Sciatic nerve (tissue), 1 donor: ENCODE measurements around a stretch of chr2.

DNA sequence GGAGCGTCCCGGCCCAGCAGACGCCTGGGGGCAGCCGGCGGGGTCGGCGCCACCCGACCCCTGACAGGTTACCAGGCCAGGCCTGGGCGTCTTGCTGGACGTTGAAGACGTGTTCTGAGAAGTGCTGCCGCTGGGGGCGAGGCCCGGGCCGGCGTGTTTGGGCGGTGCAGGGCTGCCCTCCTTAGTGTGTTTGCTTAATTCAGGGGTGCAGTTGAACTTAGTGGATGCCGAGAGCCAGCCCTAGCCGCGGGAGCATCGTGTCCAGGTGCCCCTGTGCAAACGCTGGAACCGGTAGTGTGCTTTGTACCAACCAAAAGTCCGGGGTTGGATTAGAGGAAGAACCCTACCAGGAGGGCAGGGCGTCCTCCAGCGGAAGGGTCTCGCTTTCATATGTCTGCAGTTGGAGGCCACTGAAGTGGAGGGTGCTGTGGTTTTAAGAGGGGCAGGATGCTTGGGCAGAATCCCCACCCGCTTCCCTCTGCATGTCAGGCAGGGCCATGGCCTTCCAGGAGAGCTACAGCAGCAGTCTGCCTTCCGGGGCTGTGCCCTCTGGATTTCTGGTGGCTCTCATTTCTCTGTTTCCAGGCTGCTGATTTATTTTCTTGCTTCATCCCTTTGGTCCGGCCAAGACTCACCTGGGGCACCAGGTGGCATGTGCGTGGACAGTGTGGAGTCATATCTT is 1.4 kb downstream of the AGAP1 start:
- PRO-cap, result bidirectional peak, plus-strand start at position 184 of the sequence, minus-strand start outside the sequence

DNA sequence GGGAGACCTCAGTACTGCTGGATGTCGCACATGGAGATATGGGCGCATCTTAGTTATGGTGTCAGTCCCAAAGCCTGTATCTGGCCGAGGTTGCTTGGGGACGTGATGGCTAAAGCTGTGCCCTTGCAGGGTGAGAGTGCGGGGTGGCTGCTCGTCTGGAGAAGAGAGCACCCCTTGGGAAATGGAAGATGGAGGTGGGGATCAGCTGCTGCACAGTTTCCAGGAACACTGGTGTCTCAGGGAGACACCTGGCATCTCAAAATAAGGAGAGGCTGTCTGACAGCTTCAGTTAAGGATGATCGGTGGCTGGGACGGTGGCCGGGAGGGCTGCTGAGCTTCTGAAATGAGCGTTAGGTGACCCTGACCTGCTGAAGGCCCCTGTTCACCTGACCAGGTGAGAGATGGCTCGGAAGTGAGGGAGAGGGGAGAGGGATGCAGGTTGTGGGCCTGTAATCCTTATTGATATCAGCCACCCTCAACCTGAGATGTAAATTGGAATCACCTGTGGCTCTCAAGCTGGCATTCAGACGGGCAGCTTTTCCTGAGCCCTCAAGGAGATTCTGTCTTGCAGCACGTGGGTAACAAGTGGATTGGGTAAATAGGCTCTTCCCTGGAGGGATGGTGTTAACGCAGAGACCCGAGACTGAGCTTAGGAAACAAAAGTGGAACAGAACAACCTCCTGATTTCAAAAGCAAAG is 99.0 kb downstream of the AGAP1 start:
- PRO-cap, result no peak

DNA sequence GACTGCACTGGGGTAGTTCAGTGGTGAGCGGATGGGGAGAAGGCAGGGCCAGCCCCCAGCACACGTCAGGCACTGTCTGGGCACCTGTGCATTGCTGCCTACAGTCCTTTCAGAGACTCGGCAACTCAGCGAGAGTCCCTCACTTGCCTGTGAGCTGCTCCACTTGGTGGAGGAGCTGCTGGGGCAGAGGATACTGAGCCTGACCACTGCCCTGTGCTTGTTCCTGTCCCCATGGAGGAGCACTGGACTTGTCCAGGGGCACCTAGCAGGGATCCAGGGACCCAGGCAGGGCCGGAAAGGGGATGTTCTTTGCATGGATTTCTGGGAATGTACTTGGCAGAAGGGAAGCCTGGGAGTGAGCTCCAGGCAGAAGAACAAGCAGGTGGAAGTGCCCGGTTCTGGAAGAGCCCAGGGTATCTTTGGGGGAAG is 134.3 kb downstream of the AGAP1 start:
- PRO-cap, result no peak

DNA sequence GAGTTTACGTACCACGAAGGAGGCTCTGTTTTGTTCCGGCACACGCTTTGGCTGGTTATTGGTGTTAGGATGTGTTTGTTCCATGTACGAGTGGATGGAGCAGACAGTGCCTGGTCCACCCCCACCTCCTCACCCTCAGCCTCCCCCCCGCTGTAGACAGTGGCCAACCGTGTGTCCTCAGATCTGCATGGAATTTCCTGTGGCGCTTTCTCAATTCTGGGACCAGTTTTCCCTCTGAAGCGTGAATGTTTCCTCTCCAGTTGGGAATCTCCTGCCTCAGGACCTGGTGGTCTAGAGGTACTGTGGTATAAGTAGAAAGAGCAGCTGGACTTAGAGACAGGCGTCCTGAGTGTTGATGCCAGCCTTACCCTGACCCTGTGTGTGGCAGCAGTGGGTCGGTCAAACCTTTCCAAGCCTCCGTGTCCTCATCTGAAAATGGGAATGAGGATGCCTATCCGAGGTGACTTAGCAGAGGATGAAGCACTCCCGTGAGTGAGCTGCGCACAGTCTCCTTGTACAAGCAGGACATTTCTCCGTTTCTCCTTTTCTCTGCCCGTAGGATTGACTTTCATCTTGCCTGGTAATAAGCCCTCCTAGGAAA is 141.1 kb downstream of the AGAP1 start:
- PRO-cap, result no peak

DNA sequence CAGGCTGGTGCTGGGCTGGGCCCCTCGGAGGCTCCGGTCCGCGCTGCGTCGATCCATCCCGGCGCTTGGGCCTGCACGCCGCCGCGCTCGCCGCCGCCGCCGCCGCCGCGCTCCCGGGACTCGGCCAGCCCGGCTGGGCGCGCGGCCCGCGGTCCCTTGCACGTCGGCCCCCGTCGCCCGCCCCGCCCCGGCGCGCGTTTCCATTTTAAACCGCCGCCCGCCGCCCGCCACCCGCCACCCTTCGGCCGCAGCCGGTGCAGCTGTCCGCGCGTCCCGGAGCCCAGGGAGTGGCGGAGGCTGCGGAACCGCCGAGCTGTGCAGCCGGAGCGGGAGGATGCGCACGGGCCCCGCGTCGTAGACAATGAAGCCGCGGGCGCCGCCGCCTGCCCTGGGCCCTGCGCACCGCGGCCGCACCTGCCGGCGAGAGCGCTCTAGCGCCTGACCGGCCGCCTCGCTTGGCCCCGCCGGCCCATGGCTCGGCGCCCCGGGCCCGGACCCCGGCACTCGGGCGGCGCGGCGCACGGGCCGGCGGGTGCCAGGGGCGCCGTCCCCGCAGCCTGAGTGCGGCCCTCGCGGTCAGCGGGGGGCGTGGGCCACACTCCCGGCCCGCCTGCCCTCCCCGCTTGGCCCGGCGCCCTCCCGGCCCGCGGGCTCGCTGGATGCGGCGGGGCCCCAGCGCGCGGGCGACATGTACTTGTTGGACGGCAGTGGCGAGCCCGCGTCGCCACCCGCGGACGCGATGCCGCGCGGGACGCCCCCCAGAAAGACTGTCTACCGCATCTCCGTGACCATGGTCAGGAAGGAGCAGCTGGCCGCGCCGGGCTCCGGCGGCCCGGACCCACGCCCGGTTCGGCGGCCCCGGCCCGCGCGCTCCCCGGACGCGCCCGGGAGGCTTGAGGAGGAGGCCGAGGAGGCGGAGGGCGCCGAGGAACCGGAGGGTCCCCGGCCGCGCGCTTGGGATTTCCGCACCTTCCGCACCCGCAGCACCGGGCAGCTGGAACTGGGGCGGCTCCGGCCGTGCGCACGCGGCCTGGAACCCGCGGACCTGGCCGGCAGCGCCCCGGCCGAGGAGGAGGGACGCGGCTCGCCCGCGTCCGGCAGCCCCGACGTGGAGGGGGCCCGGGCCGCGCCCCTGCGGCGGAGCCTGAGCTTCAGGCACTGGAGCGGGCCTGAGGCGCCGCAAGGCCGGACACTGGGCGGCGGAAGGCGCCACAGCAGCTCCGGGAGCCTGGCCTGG is 176.0 kb downstream of the AGAP1 start:
- PRO-cap, result bidirectional peak, plus-strand start at position 237 of the sequence, minus-strand start at position 87 of the sequence

DNA sequence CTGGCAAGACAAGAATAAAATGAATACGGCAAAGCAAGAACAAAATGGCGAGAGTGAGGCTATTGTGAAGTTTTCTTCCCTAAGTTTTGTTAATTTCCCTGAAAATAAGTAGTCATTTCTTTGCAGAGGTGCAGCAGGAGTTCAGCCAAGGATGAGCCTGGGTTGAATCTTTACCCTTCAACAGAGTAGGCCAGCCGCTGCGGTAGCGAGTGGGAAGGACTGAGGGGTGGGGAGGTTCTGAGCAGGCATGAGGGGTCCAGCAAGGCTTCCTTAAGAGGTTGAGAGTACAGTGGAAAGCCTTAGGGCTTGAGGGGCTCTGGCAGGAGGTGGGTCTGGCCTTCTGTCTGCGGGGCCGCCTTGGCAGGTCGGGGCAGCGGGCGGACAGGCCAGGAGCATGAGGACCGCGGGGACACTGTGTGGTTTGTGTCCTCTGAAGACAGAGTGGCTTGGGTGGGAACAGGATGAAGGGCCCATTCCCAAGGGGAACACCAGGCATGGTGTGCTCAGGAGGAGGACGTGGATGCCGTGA is 250.2 kb downstream of the AGAP1 start:
- PRO-cap, result no peak

DNA sequence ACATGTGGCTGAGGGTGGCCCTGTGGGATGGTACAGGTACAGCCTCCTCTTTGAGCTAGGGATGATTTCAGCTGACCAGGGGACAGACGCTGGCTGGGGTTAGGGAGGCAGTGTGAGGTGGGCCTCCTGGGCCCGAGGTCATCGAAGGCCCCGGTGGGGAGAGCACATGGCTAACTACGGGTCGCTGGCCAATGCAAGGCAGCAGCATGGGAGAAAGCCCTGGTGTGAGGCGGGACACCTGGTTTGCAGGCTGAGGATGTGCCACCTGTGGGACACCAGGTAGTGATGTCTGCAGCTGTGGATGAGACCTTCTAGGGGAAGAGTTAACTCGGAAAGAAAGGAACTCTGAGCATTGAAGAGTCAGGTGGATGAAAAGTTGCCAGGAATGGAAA is 304.7 kb downstream of the GBX2 start:
- PRO-cap, result no peak

DNA sequence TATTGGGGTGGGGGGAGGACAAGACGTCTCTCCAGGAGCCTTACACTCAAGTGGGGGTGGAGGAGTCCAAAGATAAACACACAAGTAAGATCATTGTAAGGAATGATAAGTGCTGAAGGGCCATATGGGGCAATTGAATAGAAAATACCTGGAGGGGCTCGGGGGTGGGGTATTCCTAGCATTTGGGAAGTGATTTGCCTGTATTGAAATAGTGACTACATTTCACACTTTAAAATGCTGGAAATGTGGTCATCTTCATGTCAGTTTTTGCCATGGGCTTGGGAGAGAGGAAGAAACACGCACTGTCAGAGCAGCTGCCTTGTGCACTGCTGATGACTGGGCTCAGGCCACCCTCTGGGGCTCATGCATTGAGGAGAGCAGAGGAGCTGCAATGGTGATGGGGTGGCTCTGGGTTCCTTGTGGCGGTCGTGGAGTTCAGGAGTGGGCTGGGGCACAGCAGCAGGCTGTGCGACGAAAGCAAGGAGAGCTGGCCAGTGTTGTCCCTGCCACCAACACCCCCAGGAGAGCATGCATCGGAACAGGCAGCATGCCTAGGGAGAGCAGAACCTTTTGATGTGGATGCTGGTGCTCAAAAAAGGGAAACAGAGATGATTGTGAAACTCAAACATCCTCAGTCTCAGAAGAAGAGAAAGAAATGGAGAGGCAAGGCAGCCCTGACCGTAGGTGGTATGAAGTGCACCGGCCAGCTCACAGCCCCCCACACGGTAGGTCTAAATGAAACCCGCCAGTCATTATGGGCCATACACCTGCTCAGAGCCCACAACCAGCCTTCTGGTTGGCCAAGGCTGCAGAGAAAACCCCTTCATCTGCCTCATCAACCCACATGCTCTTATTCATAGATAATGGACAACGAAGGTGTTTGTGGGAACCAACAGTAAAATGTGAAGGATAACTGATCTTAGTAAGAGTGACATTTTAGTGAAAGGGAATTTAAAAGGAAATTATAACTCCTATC is 253.6 kb downstream of the GBX2 start:
- PRO-cap, result no peak

GRCh38 chr2:236030495-236030884 is 137.7 kb downstream of the GBX2 start:
- PRO-cap, result no peak

DNA sequence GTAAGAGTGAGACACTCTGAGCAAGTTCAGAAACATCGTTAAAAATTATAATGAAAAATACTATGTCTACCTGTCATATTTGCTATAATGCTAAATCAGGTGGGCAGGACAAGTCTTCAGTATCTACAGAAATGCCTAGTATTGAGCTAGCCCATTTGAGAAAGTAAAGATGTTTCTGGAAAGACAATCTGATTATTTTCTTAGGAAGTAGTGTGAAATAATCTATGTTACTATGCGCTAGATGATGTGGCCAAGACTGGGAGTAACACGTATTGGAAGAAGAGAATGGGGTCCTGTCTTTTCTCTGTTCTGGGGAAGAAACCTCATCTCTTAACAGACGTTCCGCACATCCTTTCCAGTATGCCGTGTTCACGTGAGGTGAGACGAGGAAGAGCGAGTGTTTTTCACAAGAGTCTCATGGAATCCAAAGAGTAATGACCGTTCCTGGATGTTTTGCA is 100.8 kb downstream of the GBX2 start:
- PRO-cap, result no peak

DNA sequence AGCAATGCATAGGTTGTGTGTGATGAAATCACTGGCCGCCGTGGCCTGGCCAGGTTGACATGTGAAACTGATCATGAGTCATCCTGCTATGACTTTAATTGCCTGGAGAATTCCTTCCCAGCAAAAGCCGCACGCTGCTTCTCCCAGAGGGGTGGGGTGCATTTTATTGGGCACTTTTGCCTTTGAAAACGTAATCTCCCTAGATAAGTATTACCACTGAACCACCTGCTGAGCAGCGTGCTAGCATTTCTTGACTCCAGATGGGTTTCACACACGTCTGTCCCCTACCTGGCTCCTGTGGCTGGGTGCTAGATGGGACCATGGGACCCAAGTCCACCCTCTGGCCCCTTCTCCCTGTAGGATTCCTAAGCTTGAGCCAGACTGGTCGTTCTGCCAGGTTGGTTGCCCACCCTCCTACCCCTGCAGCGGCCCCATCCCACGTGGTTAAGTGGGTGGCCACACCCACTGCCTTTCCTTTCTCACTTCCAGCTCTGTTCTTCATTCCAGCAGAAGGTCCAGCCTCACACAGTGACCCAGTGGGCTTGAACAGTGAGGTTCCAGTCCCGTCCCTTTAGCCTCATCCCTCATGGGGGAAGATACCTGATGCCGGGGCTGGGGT is 89.7 kb downstream of the GBX2 start:
- PRO-cap, result no peak

- PRO-cap, result no peak
Measured at GRCh38 chr2:236262139-236262760, 2.0 kb downstream of the ASB18 start.

- PRO-cap, result unidirectional peak, minus-strand start at chr2:236663982
Measured at GRCh38 chr2:236663510-236664162, 94.0 kb downstream of the ACKR3 start.

DNA sequence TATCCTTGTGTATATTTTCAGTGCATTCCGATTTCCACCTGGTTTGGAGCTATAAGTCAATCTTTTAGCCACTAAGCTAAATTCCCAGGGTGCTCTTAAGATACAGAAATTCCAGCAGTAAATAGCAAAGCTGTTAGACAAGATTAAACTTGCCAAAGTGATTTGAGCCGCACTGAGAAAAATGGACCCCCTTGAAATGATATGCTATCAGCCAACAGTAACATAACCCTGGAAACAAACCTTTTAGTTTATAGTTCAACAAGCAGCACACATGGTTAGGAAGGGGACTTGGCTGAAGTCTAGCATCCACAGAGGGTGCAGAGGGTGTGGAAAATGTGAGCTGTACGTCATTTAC is 99.9 kb upstream of the COPS8 start:
- PRO-cap, result no peak

GRCh38 chr2:236986307-236986919 is 99.3 kb upstream of the COPS8 start:
- PRO-cap, result no peak

GRCh38 chr2:237073463-237073828 is 12.2 kb upstream of the COPS8 start:
- PRO-cap, result no peak

GRCh38 chr2:237091495-237092402 is 6.1 kb downstream of the COPS8 start:
- PRO-cap, result no peak

GRCh38 chr2:237208213-237208716 is 122.6 kb downstream of the COPS8 start:
- PRO-cap, result no peak

DNA sequence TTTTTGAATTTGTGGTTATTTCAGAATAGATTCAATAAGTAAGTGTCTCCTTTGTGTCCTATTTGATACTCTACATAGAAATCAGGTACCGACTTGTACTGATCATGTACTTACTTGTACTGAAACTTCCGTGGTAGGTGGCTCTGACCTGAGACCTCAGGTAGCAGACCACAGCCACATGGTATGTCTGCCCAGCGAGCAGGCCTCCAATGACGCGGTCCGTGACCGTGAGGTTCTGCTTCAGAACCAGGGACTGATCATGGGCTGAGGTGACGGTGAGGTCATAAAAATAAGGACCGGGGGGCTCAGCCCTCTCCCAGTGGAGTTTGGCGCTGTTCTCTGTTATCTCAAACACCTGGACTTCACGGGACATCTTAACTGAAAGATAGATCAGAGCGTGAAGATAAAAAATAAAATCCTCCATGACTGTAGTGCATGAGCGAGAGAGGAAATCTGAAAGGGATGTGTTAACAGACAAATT is 79.4 kb downstream of the COL6A3 start:
- PRO-cap, result no peak

DNA sequence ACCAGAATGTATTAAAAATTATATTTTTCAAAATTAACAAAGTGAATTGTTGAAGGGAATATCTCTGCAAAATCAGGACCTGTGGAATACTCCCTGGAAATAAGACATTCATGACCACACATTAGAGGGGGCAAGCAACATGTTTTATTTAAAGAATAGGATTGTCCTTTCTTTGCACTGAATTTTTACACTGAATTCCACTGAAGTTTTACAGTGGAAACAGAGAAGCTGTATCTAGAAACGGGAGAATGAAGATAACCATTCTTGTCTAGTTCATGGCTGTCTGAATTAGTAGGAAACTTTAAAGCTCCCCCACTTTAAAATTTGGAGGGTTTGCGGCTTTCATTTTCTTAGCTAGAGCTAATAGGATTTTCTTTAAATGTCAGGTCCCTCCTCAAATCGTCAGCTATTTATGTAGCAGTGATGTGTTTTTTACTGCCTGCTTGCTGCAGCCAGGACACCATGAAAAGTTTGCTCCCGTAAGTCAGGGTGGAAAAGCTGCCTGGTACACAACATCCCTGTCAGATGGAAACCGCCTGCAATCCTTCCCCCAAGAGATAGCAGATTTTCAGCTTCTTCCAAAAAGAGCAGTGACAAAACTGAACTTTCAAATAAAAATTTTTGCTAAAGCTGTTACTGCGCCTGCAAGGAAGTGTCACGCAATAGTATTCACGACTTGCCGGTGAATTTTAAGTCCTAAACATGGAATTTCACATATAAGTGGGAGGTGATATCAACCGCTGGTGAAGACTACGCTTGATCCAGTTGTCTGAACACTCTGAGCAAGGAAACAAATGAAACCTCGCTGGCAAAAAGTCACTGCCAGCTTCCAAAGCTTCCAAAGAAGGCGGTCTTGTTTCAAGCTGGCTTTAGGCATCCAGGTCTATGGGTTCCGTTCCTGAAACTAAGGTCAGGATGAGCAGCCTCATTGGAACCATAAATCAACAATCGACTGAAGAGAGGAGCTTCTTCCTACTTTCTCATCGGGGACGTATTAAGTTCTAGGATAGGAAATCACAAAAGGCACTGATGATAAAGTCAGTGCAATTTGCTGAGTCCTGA is 3.0 kb downstream of the COL6A3 start:
- PRO-cap, result unidirectional peak, plus-strand start at position 759 of the sequence